Osteoblast (primary cell): ENCODE measurements around a stretch of chrX.

GRCh38 chrX:65581787-65582471, 47.3 kb upstream of the LAS1L start:
- CAGE, long polyA plus RNA, result no peak
- RRBS, result no CpG with 5 or more reads among the region's 13 CpGs

DNA sequence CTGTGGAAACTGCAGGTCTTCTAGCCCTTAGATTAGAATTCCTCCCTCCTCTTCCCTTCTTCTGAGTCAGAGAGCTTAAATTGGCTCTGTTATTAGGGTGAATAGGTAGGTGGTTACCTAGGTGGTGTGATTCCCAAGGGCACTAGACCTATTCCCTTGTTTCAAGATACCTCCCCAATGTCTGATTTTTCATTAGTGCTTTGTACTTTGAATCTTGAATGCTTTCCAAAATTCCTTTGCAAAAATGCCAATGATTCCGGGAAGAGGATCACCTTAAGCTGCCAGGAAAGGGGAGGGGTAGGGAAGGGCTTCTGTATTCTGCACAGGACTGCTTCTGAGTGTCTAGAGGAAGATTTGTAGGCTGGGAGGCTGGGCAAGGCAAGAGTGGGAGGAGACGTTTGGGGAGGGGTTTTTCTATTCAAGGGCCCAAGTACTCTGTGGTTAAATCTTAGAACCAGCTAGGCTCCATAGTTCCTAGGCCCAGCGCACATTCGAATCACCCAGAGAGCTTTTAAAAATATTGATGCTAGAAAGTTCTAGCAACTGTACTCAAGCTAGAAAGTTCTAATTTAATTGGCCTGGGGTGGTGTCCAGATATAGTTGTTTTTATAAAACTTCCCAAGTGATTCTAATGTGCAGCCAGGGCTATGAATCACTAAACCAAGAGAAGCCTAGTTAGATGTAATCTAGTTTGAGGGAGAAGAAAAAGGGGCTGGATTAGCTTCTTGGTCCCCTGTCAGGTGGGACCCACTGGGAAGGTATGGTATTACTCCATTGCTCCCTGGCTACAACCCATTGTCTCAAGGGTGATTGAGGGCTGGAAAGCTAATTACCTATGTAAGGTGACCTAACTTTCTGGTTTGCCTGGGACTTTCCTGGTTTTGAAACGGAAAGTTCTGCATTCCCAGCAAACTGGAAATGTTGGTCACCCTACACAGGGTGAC, 24.2 kb upstream of the MSN start:
- CAGE, long polyA plus RNA, result no peak
- RRBS, result no CpG with 5 or more reads among the region's 5 CpGs

GRCh38 chrX:65673669-65674357, 6.4 kb downstream of the MSN start:
- CAGE, long polyA plus RNA, result no peak
- RRBS, result no CpG with 5 or more reads among the region's 4 CpGs

- CAGE, long polyA plus RNA, result no peak
- RRBS, result no CpG with 5 or more reads among the region's 2 CpGs
Observed at GRCh38 chrX:65921277-65921797, 118.5 kb downstream of the VSIG4 start.

DNA sequence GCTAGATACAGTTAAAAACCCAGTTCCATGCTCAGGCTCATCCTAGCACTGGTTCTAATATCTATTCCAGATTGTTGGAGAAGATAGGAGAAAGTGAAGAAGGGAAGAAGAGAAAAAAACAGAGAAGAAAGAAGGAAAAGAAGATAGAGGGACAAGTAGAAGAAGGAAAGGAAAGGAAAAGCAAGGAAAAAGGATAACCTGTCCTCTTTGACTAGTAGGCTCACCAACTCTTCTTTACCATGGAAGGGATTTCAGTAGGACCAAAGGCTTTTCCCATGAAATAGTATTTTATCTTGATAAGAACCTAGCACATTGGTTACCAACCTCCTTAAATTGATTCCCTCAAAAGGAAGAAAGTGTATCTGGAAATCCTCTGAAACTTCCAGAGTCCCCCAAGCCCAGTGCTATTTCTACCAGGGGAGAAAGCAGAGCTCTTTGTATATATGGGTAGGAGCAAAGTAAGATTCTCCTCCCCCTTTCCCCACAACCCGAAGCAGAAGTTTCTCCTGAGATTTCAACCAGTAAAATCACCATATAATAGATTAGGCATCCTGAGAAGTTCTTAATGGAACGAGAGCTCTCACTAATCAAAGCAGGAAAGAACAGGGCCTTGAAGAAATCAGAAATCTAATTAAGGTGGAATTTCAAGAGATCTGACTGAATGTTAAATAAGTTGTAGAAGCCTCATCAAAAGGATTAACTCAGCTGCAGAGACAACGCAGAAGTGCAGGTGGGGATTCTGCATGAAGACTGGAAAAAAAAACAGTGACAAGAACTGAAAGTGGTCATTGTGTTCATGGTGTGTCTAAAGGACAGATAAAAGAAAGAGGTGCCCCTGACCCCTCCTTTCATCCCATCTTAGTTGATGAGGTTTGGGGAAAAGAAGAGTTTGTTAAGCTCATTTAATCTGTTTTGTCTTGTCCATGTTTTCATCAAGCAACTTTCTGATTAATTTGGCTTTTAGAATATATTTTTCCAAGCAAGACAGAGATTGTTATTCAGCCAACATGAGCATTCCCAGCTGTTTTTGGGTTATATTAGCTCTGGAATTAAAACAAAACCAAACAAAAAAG, 39.2 kb downstream of the VSIG4 start:
- CAGE, long polyA plus RNA, result no peak
- RRBS, result no CpG with 5 or more reads among the region's 3 CpGs

DNA sequence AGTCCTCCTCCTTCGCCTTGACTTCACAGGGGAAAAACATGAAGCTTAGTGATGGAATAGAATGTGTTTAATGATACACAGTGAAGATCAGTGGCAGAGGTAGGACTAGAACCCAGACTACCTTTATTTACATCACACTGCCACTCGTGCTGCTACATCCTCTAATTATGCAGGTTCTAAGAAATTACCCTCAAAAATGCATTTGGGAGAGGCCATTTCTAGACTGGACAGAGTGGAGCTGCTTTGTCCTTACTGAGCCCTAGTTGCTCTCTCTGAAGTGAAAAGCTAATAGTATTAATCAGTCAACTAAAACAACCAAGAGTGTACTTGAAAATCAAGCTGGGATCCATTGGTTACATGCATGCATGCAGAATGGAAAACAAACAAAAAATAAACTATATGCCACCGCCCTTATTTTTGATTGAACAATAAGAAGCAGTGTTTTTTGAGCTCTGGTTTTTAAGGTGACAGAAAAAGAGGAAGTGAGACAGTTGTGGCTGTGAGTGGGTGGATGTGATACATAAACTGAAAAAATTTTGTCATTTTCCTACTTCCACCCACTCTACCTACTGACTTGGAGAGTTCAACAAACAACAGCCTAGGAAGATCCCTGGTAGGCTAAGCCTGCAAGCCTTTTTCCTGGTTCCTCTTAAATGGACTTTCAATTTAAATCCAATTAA, 6.8 kb upstream of the VSIG4 start:
- CAGE, long polyA plus RNA, result no peak
- RRBS, result no CpG with 5 or more reads among the region's 3 CpGs

DNA sequence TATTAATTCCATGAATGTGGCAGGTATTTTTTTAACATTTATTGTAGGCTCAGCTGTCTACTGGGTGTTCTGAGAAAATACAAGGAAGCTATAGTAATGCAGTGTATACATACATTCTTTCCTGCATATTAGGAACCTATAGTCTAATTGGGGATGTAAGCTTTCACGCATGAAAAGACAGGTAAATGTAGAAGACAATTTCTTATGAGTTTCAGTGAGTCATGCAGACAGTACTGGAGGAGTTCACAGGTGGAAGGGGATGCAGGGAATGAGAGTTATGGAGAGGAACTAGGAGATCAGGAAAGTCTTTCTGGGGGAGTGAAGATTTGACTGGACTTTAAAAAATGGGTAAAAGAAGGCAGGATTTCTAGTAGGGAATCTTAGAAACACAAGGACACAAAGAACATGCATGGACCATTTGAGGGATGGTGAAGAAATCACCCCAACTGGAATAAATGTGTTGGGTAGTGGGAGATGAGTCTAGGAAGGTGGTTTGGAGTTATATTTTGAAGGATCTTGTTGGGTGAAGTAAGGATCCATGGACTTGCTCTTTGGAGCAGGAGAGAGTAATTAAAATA, 94.1 kb downstream of the HEPH start:
- CAGE, long polyA plus RNA, result no peak
- RRBS, result no CpG with 5 or more reads among the region's 1 CpG

- CAGE, long polyA plus RNA, result no peak
- RRBS, result no CpG with 5 or more reads among the region's 3 CpGs
Observed at GRCh38 chrX:66258603-66259031, 94.6 kb downstream of the HEPH start.

DNA sequence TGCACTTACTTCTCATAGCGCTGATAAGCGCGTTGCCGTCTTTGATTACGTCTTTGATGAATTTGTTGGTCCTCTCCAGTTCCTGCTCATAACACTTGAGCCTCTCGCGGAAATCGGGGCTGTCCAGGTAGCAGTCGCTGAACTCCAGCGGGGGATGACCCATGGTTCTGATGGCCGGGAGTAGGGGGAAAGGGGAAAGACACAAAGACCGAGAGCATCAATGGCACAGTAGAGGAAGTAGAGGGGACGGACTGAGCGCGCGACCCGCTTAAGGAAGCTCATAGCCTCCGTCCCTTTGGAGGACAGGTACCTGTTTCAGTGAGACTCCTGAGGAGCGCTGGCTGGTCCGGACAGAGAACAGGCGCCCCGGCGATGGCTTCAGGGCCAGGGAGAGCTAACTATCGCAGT, 433 bp downstream of the OPHN1 start:
- CAGE, long polyA plus RNA, result no peak
- RRBS, result 58% methylated on average over 3 of the region's 24 CpGs

DNA sequence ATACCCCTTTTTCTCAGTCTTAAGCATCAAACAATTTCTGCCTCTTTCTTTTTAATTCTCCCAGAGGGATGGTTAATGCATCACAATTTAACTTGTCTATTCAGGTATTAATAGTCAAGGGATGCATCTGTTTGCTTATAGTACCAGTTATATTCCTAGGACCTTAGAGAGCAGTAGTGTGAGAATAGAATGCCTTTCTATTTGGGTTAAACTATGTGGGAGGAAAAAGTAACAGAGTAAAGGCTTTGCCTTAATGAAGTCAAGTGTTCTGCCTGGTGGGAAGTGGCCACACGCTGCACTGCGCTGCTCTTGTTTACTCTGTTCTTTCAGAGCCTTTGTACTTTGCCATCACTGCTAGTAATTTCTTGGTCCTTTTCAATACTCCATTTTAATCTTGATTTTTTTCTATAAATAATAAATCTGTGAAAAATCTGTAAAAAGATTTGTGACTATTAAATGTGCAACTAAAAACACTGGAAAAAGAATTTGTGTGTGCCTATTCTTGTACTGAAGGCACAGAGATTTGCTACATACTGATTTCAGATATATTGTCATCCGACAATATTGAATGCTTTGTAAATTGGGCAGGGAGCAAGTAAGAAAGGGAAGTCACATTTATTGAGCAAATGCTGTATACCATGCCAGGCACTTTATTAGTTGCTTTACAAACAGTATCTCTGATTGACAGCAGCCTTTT, 38.1 kb downstream of the YIPF6 start:
- CAGE, long polyA plus RNA, result no peak
- RRBS, result no CpG with 5 or more reads among the region's 3 CpGs

DNA sequence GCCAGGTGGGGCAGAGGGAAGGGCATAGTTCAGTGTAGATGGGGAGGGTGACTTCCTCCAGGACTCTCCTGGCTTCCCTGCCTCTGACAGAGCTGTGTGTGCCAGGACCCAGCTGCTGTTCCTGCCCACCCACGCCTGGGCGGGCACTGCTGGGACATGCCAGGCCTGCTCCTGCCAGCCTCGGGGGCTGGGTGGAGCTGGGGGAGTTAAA, 5.5 kb downstream of the EFNB1 start:
- CAGE, long polyA plus RNA, result no peak
- RRBS, result no CpG with 5 or more reads among the region's 3 CpGs

- CAGE, long polyA plus RNA, result no peak
- RRBS, result no CpG with 5 or more reads among the region's 18 CpGs
Observed at GRCh38 chrX:68838156-68838744, 9.4 kb downstream of the EFNB1 start.

DNA sequence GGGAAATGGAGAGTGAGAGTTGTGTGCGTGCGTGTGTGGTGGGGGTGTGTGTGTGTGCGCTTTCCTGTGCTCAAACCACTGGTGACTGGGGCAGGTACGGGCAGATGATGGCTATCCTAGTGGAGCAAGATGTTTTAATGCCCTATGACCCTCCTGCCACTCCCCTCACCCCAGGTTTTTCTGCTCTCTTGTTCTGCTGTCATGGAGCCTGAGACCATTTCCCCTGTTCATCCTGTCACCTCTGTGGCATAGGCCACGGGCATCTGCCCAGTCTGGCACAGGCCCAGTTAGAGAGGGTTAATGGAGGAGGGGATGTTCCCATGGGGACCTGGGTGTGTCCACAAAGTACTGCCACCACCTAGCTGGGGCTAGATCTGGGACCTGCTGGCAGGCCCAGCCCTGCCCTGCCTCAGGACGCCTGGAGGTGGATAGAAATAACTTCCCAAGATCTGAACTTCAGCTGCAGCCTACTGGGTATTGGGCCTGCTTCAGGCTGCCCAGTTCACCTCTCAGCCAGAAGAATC, 13.4 kb downstream of the EFNB1 start:
- CAGE, long polyA plus RNA, result no peak
- RRBS, result no CpG with 5 or more reads among the region's 6 CpGs

GRCh38 chrX:68843060-68843603, 14.3 kb downstream of the EFNB1 start:
- CAGE, long polyA plus RNA, result no peak
- RRBS, result no CpG with 5 or more reads among the region's 7 CpGs

- CAGE, long polyA plus RNA, result no peak
- RRBS, result no CpG with 5 or more reads among the region's 2 CpGs
Observed at GRCh38 chrX:68871887-68872087, 43.0 kb downstream of the EFNB1 start.

DNA sequence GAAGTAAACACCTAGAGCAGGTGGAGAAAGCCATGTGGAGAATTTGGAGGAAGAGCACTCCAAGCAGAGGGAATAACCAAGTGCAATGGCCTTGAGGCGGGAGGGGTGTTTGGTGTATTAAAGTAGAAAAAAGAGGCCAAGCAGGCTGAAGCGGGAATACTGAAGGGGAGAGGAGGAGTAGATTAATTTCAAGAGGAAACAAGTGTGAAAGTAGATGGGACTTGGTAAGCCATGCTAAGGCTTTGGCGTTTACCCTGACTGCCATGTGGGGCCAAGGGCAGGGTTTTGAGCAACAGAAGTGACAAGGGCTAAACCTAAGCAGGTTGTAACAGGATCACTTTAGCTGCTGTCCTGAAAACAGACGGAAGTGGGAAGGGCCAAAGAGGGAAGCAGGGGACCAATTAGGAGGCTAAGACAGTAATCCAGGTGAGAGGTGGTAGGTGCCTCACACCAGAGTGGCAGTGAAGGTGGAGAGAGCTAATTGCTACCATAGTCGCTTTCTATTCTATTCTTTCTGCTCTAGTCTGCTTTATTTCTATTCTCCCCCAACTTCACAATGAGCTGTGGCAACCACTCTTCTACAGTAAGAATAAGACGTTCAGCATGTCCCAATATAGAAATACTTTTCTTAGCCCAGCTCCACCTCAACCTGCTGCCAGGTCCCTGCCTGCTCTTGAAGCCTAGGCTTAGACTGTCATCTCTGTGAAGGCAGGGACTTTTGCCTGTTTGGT, 166.5 kb downstream of the PJA1 start:
- CAGE, long polyA plus RNA, result no peak
- RRBS, result no CpG with 5 or more reads among the region's 6 CpGs

- CAGE, long polyA plus RNA, result no peak
- RRBS, result 64% methylated on average over 3 of the region's 8 CpGs
Observed at GRCh38 chrX:69142828-69143111, 22.5 kb downstream of the PJA1 start.

- CAGE, long polyA plus RNA, result no peak
- RRBS, result no CpG with 5 or more reads among the region's 7 CpGs
Observed at GRCh38 chrX:69309114-69309909, 144.1 kb upstream of the PJA1 start.

DNA sequence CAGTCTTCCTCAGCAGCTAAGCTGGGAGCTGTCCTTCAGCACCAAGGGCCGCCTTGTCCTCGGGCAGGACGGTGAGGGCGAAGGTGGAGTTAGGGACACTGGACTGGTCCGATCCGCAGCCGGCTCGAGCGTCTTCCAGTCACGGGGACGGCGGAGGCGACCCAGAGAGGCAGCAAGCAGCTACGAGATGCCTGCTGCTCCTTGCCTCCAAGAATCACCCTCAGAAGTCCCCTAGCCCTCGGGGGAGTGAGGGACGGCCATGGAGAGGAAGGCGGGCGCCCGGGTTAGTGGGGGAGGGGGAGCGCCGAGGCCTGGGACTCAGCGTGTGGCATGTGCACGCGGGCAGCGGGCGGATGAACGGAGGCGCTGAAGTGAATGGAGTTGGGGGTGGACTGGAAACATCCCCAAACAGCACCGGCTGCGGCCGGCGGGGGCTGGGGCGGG, 264 bp upstream of the NALF2 start:
- CAGE, long polyA plus RNA, result no peak
- RRBS, result no CpG with 5 or more reads among the region's 33 CpGs

DNA sequence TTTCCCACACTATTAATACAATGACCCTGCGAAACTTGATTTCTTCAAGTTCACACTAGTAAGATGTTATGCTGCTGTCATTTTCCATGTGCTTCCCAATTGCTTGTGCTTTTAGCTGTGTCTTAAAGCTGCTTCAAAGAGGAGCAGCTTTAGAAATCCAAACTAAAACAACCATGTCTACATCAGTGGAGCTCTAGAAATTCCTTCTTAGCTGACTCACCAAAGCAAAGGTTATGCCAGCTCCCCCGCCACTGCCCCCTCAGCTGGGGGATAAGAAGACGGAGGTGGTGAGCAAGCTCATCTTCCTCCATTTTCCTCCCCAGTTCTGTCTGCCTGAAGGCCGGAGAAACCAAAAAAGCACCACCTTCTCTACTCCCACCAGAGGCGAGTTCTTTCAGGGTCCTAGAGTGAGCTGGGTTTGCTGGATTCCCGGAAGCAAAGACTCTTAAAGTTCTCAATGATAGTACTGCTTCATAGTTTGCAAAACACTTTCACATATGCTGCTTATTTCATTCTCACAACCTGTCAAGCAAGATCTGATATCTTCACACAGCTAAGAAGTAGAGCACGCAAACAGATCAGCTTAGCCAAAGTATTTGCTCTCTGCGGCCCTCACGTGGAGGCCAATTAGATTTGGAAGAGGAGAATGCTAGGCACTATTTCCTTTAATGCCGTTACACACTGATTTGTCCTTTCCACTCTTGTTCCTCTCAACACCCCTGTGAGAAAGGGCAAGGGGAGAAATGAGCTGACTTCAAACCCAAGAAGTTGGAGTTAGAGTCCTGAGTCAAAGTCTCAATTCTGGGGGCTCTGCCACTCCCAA, 8.5 kb upstream of the DGAT2L6 start:
- CAGE, long polyA plus RNA, result no peak
- RRBS, result 14% methylated on average over 2 of the region's 10 CpGs